ENCODE measurements around the genes OR6M1, OR4D5, OR8A1, ROBO4 and PUS3.

- PRO-cap, 5 experiments = no peak in any of the 5 experiments
- RAMPAGE, long total RNA, 2 experiments = no peak in any of the 2 experiments
- RRBS = no CpG with 5 or more reads among the region's 11 CpGs
These were observed 28.8 kb downstream of the CLMP start for GRCh38 chr11:123165964-123166839.

- PRO-cap, 5 experiments = no peak in any of the 5 experiments
- RAMPAGE, long total RNA, 2 experiments = no peak in any of the 2 experiments
- RRBS = no CpG with 5 or more reads among the region's 7 CpGs
These were observed 66.9 kb downstream of the SCN3B start for GRCh38 chr11:123587536-123587976.

- PRO-cap, 5 experiments = no peak in any of the 5 experiments
- RAMPAGE, long total RNA, 2 experiments = no peak in any of the 2 experiments
- RRBS = no CpG with 5 or more reads among the region's 12 CpGs
These were observed 41.2 kb downstream of the SCN3B start for GRCh38 chr11:123613059-123613868.

DNA sequence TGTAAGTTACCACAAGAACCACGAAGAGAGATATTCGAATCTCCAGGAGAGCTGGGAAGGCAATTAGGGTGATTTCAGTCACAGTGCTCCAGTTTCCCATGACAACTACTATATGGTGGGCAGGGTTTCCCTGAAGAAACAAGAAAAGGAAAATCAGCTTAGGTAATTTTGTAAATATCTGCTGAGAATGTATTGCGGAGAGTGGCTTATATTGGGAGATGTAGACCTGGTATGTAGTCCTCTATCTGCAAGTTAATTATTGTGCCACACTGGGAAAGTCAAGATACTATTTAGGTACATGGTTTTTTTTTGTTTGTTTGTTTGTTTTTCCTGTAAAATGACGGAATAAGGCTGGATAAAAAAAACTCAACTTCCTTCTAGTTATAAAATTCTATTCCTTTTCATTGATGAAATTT, at the start of gene OR6M1:
Gene OR6M1 (minus strand): TSS at position 100 of the 416 bp plus-strand sequence.
- PRO-cap, 5 experiments = no peak in any of the 5 experiments
- RAMPAGE, long total RNA, 2 experiments = no peak in any of the 2 experiments
- RRBS = no CpG with 5 or more reads among the region's 4 CpGs

GRCh38 chr11:123939298-123939802, at the start of gene OR4D5:
Gene OR4D5 (plus strand): TSS chr11:123939617.
- PRO-cap, 5 experiments = no peak in any of the 5 experiments
- RAMPAGE, long total RNA, 2 experiments = no peak in any of the 2 experiments
- RRBS = no CpG with 5 or more reads among the region's 2 CpGs

DNA sequence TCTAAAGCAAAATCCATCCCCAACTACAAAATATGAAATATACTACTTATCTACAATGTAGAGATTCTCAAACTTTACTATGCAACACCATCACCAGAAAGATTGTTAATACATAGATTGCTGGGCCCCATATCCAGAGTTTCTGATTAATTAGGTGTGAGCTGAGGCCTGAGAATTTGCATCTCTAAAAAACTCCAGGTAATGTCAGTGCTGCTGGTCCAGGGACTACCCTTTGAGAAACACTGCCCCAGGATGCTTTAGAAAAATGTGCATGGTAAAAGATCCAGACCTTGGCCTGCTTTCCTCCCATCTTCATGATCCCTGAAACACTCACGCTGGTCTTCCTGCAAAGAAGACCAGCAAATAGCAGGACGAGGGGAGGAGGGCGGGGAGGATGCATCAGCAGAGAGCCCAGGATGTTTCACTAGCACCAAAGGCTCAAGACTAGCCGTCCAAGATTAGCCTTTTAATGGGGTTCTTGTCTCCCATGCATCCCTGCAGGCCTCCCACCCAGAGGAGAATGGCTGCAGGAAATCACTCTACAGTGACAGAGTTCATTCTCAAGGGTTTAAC, at the start of gene OR8A1:
Gene OR8A1 (plus strand): TSS at position 398 of the 573 bp plus-strand sequence.
- PRO-cap, 5 experiments = no peak in any of the 5 experiments
- RAMPAGE, long total RNA, 2 experiments = no peak in any of the 2 experiments
- RRBS = no CpG with 5 or more reads among the region's 4 CpGs

DNA sequence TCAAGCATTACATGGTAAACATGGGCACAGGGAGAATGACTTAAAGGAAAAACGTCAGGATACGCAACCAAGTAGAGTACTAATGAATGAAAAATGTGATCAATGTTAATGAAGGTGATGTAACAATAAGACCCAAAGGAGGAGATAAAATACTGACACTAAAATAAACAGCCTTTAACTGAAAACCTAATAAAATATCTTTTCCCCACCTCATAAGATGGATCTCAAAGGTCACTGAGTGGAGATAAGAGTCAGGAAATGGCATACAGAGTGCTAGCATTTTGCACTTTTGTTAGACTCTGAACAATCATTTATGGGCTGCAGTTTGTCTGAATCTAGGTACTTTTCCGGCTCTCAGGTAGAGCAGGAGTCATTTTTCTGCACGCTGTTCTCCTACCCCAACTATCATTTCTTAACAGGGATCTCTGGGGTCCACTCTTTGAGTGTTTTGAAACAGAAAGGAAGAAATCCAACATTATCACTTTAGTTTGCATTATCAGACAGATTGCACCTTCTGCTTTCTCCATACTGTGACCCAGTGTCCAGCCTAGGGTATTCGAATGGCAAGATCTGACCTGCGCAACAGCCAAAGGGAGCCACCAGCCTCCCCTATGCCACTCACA, 988 bp downstream of the SIAE start:
- PRO-cap, 5 experiments = no peak in any of the 5 experiments
- RAMPAGE, long total RNA, 2 experiments = no peak in any of the 2 experiments
- RRBS = no CpG with 5 or more reads among the region's 6 CpGs

- PRO-cap, 5 experiments = no peak in any of the 5 experiments
- RAMPAGE, long total RNA, 2 experiments = no peak in any of the 2 experiments
- RRBS = 29% methylated on average over 2 of the region's 24 CpGs
These were observed 5.9 kb downstream of the NRGN start for GRCh38 chr11:124745666-124746048.

DNA sequence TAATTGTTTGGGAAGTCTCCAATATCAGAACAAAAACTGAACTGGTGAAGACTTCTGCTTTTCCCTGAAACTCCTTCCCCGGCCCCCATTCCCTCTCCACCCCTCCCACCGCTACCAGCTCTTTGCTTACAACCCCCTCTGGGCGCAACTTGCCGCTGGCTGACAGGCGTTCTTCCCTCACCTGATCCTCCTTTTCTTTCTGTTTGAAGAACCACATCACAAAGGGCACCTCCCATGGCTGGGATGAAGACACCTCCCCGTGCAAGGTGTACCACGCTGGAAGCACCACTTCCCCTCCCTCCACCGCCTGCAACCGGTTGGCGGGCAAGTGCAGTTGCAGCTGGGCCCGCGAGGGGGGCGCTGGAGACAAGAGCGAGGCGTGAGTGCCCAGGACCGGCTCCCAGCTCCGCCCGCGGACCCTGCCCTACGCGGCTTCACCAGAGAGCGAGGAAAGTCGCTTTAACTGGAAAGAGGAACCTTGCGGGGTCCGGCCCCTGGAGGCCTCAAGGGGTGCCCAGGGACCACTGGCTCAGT, 3.9 kb downstream of the ESAM start:
- PRO-cap, 5 experiments = no peak in any of the 5 experiments
- RAMPAGE, long total RNA, 2 experiments = no peak in any of the 2 experiments
- RRBS = 4% methylated on average over 14 of the region's 25 CpGs

GRCh38 chr11:124759428-124759851, 2.6 kb downstream of the ESAM start:
- PRO-cap, 5 experiments = peak in 1 of 5 experiments; most common minus-strand start chr11:124759690 (in 1)
- RAMPAGE, long total RNA, 2 experiments = no peak in any of the 2 experiments
- RRBS = 22% methylated on average over 2 of the region's 27 CpGs

DNA sequence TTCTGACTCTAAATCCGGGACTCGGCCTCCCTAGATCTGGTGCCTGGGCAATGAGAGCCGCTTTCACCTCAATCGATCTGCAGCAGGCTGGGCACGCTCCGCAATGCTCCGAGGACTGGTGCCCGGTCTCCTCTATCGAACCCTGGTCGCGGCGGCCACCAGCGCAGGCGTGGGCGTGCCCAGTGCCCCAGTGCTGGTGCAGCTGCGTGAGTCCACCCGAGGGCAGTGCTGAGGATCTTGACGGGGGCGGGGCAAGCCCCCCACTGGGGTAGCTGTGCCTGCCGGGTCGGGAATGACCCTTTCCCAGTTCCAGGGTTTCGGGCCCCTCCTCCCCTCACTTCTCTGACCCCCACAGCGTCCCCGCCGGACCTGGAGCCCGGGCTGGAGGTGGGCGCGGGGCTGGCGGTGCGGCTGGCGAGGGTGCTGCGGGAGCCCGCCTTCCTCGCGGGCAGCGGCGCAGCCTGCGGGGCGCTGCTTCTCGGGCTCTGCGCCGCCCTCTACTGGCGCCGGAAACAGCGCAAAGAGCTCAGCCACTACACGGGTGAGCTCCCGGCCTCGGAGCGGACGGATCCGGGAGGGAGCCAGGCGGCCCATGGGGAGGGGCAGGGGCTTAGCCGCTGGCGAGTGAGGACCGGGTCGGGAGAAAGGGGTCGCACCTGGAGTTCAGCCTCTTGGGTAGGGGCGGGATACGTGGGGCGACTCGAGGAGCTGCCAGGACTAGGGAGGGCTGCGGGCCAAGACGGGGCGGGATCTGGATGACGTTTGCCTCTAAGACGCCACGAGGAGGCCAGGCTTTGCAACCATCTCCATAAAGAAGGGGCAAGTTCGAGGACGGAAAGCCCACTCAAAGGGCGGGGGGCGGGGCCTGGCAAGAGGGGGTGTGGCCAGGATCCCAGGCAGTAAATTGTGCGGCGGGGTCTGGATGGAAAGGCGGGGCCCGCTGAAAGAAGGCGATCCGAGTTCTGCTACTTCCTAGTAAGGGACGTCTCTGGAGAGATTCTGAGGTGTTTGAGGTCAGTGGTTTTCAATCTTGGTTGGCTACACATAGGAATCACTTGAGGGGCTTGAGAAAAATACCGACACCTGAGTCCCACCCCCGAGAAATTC, 11.0 kb downstream of the ROBO3 start:
- PRO-cap, 5 experiments = peak in 5 of 5 experiments; most common plus-strand start position 927 of the sequence (in 5); most common minus-strand start position 729 of the sequence (in 2)
- RAMPAGE, long total RNA, 2 experiments = no peak in any of the 2 experiments
- RRBS = 2% methylated on average over 19 of the region's 80 CpGs

DNA sequence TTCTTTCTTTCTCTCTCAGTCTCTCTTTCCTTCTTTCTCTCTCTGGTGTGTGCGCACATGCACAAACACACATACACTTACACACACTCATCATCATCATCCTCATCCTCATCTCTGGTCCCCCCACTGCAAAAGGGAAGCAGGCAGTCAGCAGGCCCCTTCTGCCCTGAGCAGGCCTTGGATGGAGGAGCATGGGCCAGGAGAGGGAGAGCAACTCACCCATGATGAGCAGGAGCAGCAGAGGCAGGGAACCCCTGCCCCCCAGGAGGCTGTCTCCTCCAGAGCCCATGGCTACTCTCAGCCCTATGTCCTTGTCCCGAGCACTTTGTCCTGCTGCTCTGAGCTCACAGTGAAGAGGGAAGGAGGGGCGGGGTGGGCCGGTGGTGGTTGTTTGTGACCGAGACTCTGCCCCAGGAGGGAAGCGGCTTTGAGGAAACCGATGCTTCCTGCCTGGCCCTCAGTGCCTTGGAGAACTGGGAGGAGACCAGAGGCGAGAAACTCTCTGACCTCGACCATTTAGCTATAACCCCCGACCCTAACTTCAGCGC, at the start of gene ROBO4:
Gene ROBO4 (minus strand): TSS at position 359 of the 548 bp plus-strand sequence.
- PRO-cap, 5 experiments = peak in 4 of 5 experiments; most common plus-strand start position 460 of the sequence (in 4); most common minus-strand start position 299 of the sequence (in 2)
- RAMPAGE, long total RNA, 2 experiments = start-site peak on the minus strand in 1 of 2 experiments, centred at position 313 of the sequence, 284 reads per replicate
- RRBS = no CpG with 5 or more reads among the region's 11 CpGs

- PRO-cap, 5 experiments = no peak in any of the 5 experiments
- RAMPAGE, long total RNA, 2 experiments = no peak in any of the 2 experiments
- RRBS = no CpG with 5 or more reads among the region's 2 CpGs
These were observed 16.2 kb downstream of the TMEM218 start for GRCh38 chr11:125095210-125095626.

GRCh38 chr11:125163236-125164372, 947 bp upstream of the PKNOX2 start:
- PRO-cap, 5 experiments = no peak in any of the 5 experiments
- RAMPAGE, long total RNA, 2 experiments = no peak in any of the 2 experiments
- RRBS = no CpG with 5 or more reads among the region's 12 CpGs

- PRO-cap, 5 experiments = no peak in any of the 5 experiments
- RAMPAGE, long total RNA, 2 experiments = no peak in any of the 2 experiments
- RRBS = no CpG with 5 or more reads among the region's 6 CpGs
These were observed 92.0 kb downstream of the PKNOX2 start for GRCh38 chr11:125256517-125257042.

DNA sequence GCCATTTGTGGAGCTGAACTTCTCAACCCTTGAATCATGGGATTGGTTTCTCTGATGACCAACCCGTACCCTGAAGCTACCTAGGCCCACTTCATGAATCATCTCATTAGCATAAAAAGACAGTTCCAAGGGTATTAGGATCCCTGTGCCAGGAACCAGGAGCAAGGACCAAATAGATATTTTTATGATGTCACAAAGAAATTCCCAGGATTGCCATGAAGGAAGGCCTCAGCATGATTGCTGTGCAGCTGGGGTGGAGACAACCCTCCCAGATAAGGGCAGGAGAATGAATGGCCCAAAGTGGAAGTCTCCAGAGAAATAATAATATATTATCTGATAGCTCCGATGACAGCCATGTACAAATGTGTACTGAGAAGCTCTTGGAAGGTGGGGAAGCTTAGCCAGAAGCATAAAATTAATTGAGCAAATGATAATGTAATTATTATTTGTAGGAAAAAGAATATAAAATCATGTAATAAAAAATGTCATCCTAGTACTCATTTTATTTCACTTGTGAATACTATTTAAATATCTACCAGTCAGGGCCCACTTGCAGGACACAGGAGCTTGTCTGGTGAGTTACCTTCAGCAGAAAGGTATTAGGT, 3.8 kb upstream of the ACRV1 start:
- PRO-cap, 5 experiments = no peak in any of the 5 experiments
- RAMPAGE, long total RNA, 2 experiments = no peak in any of the 2 experiments
- RRBS = no CpG with 5 or more reads among the region's 2 CpGs

DNA sequence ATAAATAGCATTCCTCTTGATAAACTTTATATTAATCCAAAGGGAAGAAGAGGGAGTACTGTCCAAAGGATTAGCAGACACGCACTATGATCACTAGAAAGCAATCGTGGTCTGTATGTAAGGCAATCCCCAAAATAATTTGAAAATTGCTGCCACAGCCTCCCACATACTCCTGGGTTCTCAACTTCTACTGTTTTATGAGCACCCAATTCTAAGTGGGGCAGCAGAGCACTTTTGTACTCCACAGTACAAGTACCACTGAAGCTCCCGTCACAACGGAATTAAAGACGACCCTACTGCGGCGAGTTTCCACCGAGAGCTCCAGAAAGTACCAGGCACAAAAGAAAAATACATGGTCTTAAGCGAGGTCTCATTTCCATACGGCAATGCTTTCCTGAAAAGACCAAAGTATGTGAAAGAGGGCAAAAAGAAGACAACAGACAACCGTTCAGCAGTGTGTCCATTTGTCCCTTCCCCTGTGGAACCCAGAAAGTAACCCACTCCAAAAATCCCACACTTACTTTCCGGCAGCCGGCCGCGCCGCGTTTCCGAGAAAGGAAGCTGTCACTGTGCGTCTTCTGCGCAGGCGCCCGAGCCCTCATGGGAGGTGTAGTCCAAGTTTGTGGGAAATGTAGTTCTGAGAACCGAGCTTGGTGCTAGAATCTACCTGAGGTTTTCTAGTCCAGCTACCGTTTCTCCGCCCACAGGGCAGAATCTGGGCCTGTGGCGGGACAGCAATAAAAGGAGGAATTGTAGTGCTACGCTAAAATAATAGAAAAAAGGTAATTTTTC, at the start of gene PUS3:
Gene PUS3 (minus strand): TSS at position 558 of the 792 bp plus-strand sequence.
- PRO-cap, 5 experiments = peak in 5 of 5 experiments; most common plus-strand start position 680 of the sequence (in 5); most common minus-strand start position 494 of the sequence (in 3)
- RAMPAGE, long total RNA, 2 experiments = start-site peak on the minus strand in 2 of 2 experiments, centred at position 554 of the sequence, 128 to 518 reads per replicate
- RRBS = no CpG with 5 or more reads among the region's 27 CpGs

GRCh38 chr11:126111501-126112316, 49.0 kb upstream of the CDON start:
- PRO-cap, 5 experiments = no peak in any of the 5 experiments
- RAMPAGE, long total RNA, 2 experiments = no peak in any of the 2 experiments
- RRBS = no CpG with 5 or more reads among the region's 7 CpGs

DNA sequence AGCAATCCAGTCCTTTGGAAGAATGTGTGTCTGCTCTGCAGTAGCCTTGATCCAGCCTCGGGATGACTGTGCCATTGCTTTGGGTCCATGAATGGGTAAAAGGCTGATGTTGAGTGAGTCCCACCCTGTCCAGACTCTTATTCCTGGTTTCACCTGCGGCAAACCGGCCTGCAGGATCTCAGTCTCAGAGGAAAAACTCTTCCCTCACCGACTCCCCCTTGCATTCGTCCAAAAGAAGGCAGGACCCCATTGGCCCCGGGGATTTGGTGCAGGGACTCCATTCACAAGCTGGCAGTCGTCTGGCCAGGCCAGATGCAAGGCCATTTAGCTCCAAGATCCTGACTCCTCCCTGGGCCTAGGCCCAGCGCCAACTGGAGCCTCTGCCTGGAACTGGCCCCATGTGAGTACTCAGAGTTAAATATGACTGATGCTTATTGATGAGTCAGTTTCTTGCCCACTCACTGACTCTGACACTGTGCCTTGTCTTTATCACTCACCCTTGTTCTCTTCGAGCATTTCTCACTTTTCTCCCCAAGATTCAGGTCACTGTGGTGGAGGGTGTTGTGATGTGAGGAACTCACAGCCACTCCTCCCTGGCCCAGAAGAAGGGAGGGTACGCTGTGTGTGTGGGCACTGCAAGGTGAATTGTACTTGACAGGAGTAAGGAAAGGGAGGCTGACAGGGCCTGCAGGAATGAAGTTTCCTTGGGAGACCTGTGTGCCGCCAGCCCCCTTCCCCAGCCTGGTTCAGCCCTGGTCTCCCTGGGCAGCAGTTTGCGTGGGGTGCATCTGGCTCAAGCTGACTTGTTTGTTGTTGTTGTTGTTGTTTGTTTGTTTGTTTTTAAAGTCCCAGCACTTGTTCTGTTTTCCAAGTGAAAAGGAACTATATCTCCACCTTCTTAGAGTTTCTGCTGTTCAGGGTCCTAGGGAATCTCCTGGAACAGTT, 23.3 kb upstream of the ST3GAL4 start:
- PRO-cap, 5 experiments = peak in 2 of 5 experiments; most common plus-strand start position 546 of the sequence (in 2); most common minus-strand start position 290 of the sequence (in 1)
- RAMPAGE, long total RNA, 2 experiments = no peak in any of the 2 experiments
- RRBS = 100% methylated on average over 1 of the region's 12 CpGs

GRCh38 chr11:126336139-126336477, 19.4 kb upstream of the ST3GAL4 start:
- PRO-cap, 5 experiments = peak in 1 of 5 experiments; most common plus-strand start chr11:126336221 (in 1)
- RAMPAGE, long total RNA, 2 experiments = no peak in any of the 2 experiments
- RRBS = no CpG with 5 or more reads among the region's 6 CpGs